Heart (tissue), 3 donors: ENCODE measurements around the gene OLFML2A.

DNA sequence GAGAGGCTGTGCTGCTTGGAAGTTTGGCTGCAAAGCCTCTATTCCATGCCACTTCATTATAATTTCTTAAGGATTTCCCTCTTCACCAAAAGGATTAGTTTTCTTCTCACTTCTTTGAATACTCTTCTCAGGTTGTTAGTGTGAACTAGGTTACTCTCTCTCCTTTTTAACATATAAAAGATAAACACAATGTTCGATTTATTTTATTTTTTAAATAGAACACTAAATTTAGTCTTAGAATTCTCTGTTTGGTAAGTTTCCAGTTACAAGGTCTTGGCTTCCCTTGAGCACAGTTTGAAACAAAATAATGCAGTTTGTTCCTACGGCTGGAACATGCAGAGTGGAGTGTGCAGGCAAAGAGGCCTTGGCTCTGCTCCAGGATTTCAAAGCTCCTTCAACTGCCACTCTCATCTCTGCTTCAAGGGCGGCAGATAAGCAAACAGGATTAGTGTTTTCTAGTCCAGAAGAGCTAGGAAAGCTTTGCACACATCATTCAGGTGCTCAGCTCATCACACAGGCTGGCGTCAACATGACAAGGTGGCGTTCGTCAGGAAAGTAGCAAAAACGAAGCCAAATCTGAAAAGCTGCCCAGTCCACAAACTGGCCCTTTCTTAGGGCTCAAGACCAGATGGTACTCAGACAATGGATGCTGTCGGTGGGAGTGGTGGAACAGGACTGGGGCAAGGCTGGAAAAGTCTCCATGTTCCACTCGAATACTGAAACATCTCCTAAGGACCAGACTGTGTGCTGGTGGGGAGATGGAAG, 286.6 kb downstream of the CRB2 start:
- RAMPAGE, long total RNA, 2 experiments: no peak in any of the 2 experiments

DNA sequence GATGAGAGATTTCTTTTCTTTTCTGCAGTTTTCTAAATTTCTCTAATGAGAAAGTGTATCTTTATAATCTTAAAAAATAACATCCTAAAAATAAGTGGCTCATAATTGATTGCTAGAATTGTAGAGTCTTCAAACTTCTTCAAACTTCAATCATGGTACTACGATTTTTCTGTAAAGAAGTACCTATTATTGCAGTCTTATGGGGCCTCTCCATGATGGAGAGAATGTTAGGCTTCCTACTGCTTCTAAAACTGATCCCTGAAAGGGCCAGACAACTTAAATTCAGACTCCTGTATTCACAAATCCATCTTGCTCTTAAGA, 181.7 kb downstream of the DENND1A start:
- RAMPAGE, long total RNA, 2 experiments: no peak in any of the 2 experiments

GRCh38 chr9:123757449-123758426, 172.2 kb downstream of the DENND1A start:
- RAMPAGE, long total RNA, 2 experiments: no peak in any of the 2 experiments

DNA sequence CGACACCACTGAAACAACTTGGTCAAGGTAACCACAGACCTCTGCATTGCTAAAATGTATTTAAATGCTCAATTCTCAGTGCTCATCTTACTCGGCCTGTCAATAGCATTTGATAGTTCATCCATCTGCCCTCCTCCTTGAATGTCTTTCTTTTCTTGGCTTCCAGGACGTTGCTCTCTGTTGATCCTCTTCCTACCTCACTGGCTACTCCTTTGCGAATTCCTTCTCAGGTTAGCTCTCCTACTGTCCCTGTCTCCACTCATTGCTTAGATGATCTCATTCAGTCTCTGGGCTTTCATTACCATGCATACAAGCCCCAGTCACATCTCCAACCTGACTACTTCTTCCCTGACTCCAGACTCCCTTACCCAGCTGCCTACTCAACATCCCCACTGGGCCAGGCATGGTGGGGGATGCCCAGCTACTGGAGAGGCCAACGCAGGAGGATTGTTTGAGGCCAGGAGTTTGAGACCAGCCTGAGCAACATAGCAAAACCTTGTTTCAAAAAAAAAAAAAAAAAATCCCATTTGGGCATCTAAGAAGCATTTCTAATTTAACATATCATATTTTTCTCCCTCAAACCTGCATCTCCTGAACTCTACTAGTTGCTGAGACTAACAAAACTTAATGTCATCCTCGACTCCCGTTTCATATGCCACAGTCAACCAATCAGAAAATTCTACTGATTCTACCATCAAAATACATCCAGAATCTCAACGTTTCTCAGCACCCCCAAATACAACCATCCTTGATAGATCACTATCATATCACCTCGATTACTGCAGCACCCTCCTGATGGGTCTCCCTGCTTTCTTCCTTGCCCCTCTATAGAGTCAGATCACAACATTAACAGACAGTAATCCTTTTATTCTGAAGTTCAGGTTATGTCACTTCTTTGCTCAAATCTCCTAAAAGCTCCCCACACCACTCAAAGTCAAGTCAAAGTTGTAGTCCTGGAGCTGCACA, 47.8 kb downstream of the DENND1A start:
- RAMPAGE, long total RNA, 2 experiments: no peak in any of the 2 experiments

- RAMPAGE, long total RNA, 2 experiments: no peak in any of the 2 experiments
These were observed 2.2 kb downstream of the DENND1A start for GRCh38 chr9:123927527-123928262.

- RAMPAGE, long total RNA, 2 experiments: no peak in any of the 2 experiments
These were observed 11.9 kb upstream of the LHX2 start for GRCh38 chr9:123999674-124000082.

DNA sequence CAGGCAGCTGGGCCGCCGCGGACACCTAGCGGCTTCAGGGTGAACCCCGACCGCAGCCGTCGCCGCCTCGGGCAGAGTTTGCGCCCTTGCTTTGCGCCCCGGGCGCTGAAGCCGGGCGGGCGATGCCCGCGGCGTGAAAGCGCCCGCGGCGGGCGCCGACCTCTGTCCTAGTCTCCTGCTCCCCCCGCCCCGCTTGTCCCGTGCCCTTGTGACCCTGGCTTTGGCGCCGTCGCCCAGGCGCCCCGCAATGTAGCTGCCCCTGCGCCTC, 254 bp downstream of the LHX2 start:
- RAMPAGE, long total RNA, 2 experiments: no peak in any of the 2 experiments

DNA sequence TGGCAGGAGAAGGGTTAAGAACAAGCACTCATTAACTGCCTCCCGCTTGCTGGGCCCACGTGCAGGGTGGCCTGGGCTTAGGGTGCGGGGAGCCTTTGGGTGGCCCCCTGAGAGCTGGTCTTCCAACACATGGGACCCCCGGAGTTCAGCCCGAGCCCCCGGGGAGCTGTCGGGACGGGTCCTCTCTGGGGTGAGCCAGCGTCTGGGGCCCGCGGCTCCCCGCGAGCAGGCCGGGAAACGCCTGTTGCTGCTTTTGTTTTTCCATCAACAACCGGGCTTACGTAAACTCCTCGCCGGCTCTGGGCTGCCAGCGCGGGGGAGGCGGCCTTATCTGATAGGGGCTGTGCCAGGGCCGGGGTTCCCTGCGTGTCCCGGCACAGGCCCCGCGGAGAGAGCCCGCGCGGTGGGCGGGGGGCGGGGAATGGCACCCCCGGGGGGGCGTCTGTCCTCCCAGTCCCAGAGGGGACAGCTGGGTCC, 33.9 kb downstream of the LHX2 start:
- RAMPAGE, long total RNA, 2 experiments: no peak in any of the 2 experiments

DNA sequence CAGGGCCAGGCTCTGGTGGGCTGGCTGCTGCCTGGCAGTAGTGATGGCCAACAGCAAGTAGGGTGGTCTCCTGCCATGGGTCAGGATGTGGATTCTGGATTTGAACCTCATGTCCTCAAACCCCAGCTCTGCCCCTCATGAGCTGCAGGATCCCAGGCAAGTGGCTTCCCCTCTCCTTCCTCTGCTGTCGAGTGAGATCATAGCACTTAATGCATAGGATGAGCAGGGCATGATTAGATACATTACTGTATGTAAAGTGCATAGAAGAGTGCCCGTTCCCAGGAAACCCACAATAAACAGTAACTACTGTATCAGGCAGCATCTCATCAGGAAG, 38.6 kb upstream of the NEK6 start:
- RAMPAGE, long total RNA, 2 experiments: no peak in any of the 2 experiments

GRCh38 chr9:124256852-124257449, 798 bp upstream of the NEK6 start:
- RAMPAGE, long total RNA, 2 experiments: no peak in any of the 2 experiments

GRCh38 chr9:124273395-124274231, 15.9 kb downstream of the NEK6 start:
- RAMPAGE, long total RNA, 2 experiments: no peak in any of the 2 experiments

GRCh38 chr9:124284271-124284768, 26.6 kb downstream of the NEK6 start:
- RAMPAGE, long total RNA, 2 experiments: no peak in any of the 2 experiments

GRCh38 chr9:124353355-124353978, 61.8 kb downstream of the PSMB7 start:
- RAMPAGE, long total RNA, 2 experiments: no peak in any of the 2 experiments

GRCh38 chr9:124504574-124505749, 2.2 kb downstream of the NR5A1 start:
- RAMPAGE, long total RNA, 2 experiments: no peak in any of the 2 experiments

DNA sequence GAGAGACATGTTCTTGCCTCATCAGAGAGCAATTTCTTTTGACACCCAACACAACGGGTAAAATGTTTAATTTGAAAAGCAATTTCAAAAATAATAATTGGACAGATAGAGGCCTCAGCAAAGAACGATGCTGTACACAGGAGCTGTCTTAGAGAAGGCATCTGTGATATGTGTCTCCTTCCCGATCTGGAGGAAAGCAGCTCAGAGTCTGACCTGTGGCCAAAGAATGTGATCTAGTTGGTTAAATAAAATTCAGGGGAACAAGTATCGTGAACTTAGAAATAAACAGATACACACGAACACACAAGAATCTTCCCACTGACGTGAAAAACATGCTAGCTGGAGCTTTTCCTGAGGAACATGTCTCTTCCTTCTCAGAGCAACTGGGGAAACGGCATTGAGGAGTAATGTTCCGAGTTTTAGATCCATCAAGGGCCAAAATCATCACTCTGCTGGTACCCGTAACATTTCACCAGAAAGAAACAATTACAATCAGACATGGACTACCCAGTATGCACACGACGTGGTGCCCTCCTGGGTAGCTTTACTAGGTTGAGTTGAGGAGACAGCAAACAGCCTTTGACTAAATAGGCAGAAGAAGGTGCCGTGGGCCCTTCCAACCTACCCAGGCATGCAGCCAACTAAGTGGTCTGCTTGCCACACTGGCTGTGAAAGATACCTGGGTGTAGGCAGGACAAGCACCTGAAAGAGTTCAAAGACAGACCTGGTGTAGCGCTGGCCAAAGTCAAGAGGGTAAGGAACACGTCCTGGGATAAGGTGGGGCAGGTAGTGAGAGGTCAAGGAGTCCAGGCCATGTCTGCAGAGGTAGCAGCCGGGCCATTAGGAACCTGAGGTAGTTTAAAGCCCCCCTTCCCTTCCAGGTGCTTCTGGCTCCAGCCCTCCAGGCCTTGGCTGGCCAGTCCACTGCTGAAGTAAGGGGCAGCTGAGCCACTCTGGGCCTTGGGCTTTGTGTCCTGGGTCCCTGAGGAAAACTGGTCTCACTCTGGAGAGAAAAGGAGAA, 13.6 kb upstream of the NR5A1 start:
- RAMPAGE, long total RNA, 2 experiments: no peak in any of the 2 experiments

GRCh38 chr9:124657981-124659010, 112.8 kb downstream of the NR6A1 start:
- RAMPAGE, long total RNA, 2 experiments: no peak in any of the 2 experiments

GRCh38 chr9:124771499-124771978, 428 bp upstream of the NR6A1 start:
- RAMPAGE, long total RNA, 2 experiments: no peak in any of the 2 experiments

- RAMPAGE, long total RNA, 2 experiments: no peak in any of the 2 experiments
These were observed at the start of gene OLFML2A for GRCh38 chr9:124776825-124777612. OLFML2A (plus strand) TSS chr9:124777133.

DNA sequence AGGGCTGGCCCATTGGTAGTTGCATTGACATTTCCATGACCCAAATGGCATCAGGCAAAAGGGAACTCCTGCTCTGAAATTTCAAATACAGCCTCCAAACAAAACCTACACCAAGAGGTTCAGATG, 3.6 kb downstream of the WDR38 start:
- RAMPAGE, long total RNA, 2 experiments: no peak in any of the 2 experiments

DNA sequence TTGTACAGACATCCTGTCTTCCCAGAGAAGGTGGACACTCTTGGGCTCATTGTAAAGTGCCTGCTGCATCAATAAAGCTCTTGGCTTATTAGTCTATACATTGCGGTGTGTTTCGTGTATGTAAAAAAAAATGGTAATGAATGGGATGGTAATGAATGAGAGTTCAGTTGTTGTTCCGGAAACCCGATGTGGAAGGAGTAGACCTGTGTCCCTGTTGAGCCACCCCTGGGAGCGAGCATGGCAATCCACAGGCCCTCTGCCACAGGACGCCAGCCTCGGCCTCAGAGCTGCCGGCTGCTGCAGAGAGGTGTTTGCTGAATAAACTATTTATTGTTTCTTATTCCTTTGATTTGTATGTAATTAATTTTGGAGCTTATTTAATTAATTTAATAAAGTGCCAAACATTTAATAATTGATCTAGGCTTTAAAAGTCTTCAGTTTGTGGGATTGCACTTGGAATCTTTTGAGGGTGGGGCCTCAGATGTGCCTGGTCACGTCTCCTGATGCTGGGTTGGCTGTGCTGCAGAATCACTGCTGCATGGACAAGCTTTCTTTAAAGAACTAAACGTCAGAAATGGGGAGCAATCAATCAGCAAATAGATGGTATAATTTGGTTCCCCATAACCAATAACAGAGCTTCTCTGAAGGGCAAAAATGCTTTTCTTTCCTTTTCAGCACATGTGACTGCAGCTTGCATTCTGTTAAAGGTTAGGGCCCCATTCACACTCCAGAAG, 15.6 kb downstream of the ARPC5L start:
- RAMPAGE, long total RNA, 2 experiments: no peak in any of the 2 experiments